Vermiform appendix (tissue), 1 donor: ENCODE data around the gene ADCK1.

DNA sequence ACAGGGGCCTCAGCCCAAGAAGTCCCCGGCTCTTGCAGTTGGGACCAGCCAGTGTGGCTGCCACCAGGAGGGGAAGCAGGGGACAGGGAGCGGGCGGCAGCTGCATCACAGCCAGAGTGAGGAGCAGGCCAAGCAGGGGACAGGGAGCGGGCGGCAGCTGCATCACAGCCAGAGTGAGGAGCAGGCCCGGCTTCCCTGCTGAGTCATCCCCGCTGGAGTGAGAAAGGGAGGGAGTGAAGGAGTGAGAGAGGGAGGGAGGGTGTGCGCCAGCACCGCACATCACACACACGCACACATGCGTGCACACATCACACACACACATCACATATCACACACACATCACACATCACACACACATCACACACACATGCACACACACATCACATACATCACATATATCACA lies 16.6 kb upstream of the ZDHHC22 start:
- PRO-cap, result no peak

GRCh38 chr14:77307027-77307426 lies 13.7 kb downstream of the POMT2 start:
- PRO-cap, result no peak

GRCh38 chr14:77347772-77348126 lies 26.9 kb downstream of the GSTZ1 start:
- PRO-cap, result no peak

- PRO-cap, result no peak
Measured at GRCh38 chr14:77375731-77376305, 1.1 kb downstream of the TMED8 start.

GRCh38 chr14:77427243-77427584 lies 3.9 kb upstream of the NOXRED1 start:
- PRO-cap, result no peak

DNA sequence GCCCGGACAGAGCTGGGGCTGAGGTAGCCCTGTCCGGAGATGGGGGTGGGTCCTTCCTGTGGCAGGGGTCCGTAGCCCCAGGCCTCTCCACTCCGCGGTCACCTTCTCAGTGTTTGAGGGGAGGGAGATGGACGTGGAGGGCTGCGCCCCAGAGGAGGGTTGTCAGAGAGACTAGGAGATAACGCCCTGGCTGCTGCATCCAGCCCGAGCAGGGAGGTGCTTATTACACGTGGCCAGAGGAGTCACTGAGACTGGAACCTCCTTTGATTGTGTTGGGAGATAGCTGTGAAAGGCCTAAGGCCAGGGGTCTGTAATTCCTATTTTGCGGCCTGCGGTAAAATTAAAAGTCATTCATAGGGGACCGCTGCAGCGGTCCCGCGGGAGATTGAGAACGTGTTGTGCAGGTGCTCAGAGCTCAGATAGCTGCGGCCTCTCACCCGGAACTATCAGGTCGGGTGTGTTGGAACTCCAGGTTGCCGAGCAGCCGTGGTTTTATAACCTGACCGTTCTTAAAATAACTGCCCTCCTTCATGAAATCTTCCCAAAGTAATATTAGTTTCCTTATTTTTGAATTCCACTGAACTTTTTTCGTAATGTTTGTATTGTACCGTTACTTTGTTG lies 561 bp downstream of the AHSA1 start:
- PRO-cap, result unidirectional peak, minus-strand start at position 173 of the sequence

GRCh38 chr14:77641525-77642641 lies 25.4 kb upstream of the SPTLC2 start:
- PRO-cap, result bidirectional peak, plus-strand start at chr14:77642274, minus-strand start at chr14:77642253

DNA sequence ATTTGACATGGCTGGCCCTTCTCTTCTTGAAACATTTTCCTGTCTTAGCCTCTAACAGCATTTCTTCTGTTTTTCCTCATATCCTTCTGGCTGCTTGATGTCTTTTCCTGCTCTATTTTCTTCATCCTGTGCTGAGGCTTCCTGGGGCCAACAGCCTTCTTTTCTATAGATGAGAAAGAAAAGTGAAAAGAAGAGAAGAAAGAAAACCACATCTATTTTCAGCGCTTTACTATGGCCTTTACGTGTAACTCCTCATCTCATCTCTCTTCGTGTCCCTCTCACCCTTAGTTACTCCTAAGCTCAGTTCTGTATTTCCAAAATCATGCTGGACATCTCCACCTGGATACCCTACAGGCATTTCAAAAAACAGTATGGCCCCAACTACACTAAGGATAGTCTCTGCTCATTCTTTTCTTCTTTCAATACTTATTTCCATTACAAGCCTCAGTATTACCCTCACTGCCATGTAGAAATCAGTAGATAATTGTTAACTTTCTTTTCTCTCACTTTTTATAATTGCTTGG lies 20.1 kb downstream of the ALKBH1 start:
- PRO-cap, result no peak

GRCh38 chr14:77707256-77707546 lies 622 bp downstream of the ALKBH1 start:
- PRO-cap, result no peak

DNA sequence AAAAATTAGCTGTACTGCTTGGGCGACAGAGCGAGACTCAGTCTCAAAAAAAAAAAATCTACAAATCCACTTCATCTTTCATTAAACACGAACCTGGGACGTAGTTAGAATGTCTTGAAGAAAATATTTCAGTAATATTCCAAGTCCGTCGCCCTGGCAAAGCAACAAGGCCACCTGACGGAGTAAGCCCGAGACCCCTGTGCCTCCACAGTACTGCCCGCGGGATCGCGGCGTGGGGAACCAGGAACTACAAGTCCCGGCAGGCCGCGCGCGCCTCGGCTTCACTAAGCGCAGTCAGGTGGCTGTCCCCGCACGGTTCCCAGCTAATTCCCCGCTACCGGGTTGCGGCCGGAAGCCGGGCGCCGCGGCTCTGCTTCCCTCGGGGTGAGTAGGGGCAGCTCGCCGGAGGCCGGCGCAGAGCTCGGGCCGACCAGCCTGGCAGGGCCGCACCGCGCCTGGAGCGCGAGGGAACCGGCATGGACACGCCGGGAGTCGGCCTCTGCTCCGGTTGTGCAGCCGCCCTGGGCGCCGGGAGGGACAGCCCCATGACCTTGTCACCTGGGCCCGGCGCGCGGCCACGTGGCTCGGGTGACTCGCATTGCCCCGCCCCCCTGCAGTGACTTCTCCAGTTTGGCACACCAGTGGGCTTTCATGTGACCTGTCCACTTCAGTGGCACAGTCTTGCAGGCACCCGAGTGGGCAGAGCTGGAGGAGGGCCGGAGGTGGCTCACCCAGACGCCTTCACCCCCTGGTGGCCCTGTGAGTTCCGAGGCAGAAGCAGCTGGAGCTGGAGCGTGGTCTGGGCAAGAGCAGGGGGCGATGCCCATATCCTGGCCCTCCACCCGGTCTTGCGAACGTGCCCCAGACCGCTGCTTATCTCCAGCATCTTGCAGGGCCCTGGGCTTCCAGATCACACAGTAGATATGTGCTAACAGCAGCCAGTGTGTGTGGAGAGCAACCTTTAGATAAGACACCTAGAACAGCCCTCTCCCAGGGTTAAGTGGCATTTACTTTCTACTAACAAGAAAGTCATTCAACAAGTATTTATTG lies at the start of gene ADCK1:
TSS of gene ADCK1 (plus strand) at position 323 of the 1,050 bp plus-strand sequence.
- PRO-cap, result bidirectional peak, plus-strand start at position 397 of the sequence, minus-strand start at position 220 of the sequence

- PRO-cap, result unidirectional peak, minus-strand start at chr14:80212176
Measured at GRCh38 chr14:80211892-80212602, 743 bp upstream of the DIO2 start.

DNA sequence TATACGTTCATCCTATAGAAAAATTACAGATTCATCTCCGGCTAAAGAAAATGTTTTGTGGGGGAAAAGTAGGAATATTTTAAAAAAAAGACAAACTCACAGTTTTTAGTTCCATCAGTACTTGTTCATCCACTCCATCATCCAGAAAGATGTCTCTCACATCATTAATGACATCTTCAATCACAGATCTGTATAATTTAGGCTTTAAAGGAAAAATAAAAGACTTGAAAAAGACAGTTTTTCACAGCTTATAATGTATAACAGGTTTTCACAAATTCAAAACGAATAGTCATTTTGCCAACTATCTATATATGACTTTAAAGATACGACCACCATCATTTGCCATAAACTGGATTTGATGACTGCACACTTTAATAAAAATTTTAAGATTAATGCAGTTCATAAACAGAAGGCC lies 4.4 kb downstream of the GTF2A1 start:
- PRO-cap, result no peak

DNA sequence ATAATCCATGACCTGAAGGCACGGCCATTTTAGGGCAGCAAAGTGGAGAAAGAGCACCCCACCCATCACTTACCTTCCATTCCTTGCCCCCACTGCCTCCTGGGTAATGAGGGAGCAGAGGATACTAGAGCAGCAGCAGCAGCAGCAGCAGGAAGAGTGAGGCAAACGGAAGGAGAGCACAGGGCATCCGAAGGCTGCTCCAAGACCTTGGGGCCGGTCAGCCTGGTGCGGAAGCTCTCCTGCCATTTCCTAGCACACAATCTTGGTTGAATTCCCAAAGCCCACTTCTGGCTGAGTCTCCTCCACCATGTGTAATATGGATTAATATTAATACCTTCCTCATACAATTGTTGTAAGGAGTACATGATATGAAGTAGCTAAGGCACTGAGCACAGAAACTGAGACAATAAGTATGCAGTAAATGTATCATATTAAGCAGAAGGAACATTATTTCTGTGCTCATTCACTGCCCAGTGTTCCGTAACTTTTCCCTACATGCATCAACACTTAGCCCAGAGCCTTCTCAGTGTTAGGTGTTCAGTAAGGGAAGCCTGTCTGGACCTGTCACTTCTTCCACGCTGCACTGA lies 6.8 kb downstream of the STON2 start:
- PRO-cap, result no peak

DNA sequence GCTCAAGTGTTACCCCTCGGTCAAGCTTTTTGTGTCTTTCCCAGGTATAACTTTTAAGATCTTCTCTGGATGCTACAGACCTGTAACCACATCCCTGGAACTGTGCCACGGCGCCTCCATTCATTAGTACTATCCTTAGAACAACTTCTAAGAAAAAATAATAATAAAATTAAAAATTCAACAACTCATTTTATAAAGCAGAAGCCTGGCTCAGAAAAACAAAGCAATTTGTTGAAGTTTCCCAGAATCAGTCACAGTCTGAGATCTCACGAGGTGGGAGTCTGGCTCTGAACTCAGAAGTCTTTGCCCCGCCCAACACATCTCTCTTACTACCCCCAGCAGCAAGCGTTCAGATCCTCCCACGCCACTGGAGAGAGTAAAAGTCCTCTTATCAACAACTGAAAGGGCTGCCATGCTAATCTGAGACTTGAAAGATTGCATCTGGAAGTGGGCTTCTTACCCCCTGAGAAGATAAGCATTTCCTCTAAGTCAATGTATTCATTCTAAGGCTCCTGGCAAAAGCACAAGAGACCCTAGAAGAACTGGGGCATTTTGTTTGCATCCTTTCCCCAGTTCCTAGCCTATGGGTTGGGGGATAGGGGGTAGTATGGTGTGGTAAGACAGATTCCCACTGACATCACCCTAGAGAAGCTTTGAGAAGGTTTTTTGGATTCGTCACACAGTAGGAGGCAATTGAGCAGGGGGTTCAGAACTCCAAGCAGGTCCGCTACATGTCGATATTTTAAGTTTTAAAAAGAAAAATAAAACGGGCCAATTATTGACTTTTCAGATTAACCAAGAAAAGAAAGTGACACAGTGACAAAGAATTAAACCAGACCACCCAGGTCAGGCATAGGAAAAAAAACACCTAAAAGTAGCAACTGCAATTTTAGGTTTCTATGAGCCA lies 34.1 kb upstream of the STON2 start:
- PRO-cap, result no peak

DNA sequence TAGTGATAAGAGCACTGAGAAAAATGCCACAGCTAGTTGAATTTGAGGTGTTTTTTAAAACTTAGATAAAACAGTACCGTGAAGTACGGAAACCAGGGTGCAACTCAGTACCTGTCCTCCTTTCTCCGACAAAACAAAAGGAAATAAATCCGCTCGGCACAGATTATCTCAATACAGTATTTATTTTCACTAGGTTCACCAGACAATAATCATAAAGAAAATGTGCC lies 648 bp upstream of the SEL1L start:
- PRO-cap, result no peak

GRCh38 chr14:83988301-83988634 lies 1541.7 kb upstream of the FLRT2 start:
- PRO-cap, result no peak

DNA sequence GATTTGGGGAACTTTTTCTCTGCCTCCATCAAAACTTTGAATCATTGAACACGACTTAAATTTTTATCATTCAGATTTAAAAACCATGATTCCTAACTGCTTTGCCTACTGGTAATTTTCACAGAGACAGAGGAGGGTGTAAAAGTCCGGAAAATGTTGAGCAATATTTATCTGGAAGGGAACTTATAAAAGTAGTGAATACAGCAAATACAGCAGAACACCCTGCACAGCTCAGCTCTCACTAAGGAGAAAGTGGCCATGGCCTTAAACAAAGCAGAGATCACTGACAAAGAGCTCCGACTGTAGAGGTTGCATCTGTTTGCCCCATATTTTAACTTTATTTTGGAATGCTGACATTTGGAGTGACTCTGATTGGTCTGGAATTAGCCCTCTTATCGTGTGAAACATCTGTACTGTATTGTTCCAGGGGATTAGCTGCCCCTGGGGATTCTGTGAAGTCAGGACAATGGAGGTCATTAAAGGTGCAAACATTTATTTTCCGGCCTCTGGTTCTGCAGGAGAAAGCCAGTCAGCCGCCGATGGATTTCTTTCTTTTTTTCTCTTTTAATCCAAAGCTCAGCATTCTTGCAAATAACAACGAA lies 1275.7 kb upstream of the FLRT2 start:
- PRO-cap, result no peak

- PRO-cap, result no peak
Measured at GRCh38 chr14:85363799-85364055, 166.2 kb upstream of the FLRT2 start.

DNA sequence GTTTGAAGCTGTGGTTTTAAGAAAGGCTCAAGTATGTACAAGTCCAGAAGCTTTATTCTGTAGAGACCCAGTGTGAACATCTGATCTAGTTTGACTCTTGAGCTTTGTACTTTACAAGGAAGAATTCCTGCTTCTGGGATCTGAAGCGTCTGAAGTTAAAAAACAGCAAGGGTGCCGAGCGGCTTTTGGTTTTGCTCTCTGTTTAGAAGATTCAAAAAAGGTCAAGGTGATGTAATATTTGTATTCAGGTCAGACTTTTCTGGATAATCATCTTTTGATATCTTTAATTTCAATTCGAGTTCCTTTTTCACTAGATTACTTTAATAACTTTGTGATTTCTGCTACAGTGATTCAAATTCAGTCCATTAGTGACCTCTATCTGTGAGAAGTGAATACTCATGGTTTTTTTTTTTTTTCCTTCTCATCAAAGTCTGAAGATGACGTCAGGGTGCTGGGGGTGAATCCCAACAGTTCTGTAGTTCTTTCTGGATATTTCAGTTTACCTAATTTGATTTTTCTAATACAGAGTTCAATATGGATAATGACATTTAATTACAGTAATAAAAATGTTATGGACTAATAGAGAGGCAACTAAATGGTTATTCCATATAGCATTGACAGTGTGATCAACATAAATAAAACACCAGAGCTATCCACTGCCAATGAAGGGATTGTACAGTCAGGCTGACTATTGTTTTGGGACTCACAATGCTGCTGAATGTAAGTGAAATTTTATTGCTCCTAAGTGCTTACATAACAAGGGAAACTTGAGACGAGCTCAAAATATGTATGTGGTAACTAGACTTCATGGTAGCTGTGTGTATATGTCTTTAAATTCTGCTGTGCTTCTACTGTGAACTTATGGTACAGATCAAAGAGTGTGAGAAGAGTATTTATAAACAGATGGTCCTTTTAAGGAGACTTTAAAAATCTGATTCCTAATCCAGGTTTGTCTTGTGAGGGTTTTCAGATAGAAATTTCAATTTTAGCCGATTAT lies 6.6 kb downstream of the FLRT2 start:
- PRO-cap, result no peak

- PRO-cap, result unidirectional peak, plus-strand start at chr14:85600270
Measured at GRCh38 chr14:85599797-85600599, 70.1 kb downstream of the FLRT2 start.